Thoracic aorta endothelial cell (primary cell): ENCODE results near the genes TBL1XR1 and KCNMB2.

GRCh38 chr3:175119365-175119679, 260.2 kb downstream of the NAALADL2 start:
- CAGE, long polyA plus RNA = no peak

- CAGE, long polyA plus RNA = no peak
Measured at GRCh38 chr3:175432860-175433485, 573.8 kb downstream of the NAALADL2 start.

GRCh38 chr3:176326618-176327488, 870.4 kb downstream of the TBL1XR1 start:
- CAGE, long polyA plus RNA = no peak

- CAGE, long polyA plus RNA = no peak
Measured at GRCh38 chr3:176807869-176808566, 389.3 kb downstream of the TBL1XR1 start.

DNA sequence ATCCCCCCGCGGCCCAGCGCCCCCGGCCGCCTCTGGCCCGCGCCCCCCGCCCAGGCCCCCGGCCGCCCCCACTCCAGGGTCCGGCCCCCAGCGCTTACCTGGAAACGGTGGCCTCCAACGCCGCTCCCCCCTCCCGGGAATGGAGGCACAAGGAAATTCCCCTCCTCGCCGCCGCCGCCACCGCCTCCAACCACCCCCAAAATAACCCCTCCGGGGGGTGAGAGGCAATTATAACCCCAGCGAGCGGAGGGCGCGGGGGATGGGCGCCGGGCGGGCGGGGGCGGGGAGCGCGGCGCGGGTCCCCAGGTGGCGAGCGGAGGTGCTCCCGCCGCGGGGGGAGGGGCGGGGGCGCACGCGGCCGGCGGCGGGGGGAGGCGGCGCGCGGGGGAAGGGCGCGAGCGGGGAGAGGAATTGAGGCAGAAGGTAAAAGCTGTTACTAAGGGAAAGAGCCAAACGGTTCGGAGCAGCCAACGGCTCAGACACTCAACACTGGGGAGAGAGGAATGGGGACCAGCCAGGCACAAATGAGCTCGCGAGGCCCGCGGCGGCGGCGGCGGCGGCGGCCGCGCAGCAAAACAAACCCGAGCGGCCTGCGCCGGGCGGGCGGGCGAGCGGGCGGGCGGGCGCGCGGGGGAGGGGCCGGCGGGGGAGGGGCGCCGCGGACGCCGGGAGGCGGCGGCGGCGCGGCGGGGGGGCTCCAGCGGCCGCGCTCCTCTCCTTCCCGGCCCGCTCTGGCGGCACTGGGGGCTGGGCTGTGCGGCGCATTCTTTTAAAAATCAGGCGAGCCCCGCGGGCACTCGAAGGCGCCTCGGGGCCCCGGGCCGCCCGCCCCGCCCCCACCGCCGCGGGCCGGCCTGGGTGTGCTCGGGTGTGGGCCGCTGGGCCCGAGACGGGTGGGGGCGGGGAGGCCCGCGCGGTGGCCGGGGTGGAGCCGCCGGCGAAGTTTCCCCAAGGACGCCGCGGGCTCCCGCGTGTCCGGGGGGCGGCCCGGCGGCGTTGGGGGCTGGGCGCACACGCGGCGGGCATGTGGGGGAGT, at the start of gene TBL1XR1:
Gene TBL1XR1, minus strand, starts transcription at position 460 of the 1,036 bp plus-strand sequence.
- CAGE, long polyA plus RNA = no peak

- CAGE, long polyA plus RNA = no peak
Measured at GRCh38 chr3:177325196-177325676, 128.0 kb upstream of the TBL1XR1 start.

GRCh38 chr3:177357833-177358233, 160.6 kb upstream of the TBL1XR1 start:
- CAGE, long polyA plus RNA = no peak

- CAGE, long polyA plus RNA = no peak
Measured at GRCh38 chr3:177358980-177359392, 161.7 kb upstream of the TBL1XR1 start.

GRCh38 chr3:177589762-177590587, 392.7 kb upstream of the TBL1XR1 start:
- CAGE, long polyA plus RNA = no peak

- CAGE, long polyA plus RNA = no peak
Measured at GRCh38 chr3:177597401-177598280, 400.4 kb upstream of the TBL1XR1 start.

DNA sequence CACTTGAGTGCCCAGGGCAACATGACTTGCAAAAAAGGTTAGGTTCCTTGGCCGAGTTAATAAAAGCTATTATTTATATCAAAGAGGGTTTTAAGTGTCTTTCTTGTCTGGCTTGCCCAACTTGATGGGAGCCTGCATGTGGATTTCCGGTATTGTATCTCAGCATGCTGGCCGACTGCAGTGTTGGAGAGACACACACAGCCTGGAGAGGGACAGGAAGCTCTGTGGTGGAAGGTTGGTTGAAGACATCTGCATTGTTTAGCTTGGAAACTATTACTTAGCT, 449.5 kb upstream of the TBL1XR1 start:
- CAGE, long polyA plus RNA = no peak

GRCh38 chr3:177665467-177666309, 468.4 kb upstream of the TBL1XR1 start:
- CAGE, long polyA plus RNA = no peak

DNA sequence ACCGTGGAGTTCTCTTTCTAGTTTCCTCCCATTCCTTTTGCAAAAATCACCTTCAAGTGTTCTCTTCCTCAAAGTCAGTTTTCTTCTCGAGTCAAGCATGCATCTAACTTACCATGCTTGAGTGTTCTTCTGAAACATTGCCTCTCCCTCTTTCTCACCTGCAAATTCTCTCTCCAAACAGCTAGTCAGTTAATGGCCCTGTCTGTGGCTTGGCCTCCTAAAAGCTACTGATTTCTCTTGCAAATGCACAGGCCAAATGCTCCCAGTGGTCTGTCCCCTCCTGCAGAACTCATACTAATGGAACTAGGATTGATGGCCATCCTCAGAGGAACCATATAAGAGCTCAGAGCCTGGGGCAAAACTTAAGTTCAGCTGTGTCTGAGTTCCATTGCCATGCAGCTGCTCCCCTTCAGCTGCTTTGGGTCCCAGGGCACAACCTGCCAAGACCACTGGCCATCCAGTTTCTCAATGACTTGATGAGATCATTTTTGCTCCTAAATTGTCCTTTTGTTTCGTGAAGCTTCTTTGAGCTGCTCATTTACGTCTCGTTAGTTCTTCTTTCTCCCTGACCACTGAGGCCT, 529.4 kb upstream of the TBL1XR1 start:
- CAGE, long polyA plus RNA = no peak

- CAGE, long polyA plus RNA = no peak
Measured at GRCh38 chr3:178536137-178537204, at the start of gene KCNMB2. Gene KCNMB2, plus strand, starts transcription at chr3:178536436.

DNA sequence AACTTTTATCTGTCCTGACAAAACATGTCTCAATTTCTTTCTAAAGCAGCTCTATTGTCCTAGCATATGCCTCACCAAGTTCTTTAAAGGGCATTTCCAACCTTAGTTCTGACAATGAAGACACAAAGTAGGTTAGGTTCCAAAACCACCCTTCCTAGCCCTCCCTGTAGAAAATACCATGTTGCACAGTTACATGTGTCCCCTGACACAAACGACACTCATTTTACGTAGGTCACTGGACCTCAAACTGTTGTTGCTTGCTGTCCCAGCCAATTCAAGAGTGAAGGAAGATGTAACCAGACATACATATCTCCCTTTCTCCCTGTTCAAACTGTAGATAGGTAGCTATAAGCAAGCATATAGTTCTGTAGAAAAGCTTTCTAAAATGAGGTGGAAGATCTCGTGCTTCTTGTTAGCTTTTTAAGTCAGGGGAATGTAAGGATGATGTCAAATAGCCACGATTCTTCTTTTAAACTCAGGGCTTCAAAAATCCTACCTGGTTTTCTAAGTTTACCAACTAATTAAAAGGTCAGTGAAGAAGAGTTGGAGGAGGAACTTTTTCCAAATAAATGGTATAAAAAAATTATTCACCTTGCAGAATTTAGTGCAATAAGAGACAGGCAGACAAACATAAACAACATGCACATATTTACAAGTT, 50.9 kb downstream of the ZMAT3 start:
- CAGE, long polyA plus RNA = no peak

DNA sequence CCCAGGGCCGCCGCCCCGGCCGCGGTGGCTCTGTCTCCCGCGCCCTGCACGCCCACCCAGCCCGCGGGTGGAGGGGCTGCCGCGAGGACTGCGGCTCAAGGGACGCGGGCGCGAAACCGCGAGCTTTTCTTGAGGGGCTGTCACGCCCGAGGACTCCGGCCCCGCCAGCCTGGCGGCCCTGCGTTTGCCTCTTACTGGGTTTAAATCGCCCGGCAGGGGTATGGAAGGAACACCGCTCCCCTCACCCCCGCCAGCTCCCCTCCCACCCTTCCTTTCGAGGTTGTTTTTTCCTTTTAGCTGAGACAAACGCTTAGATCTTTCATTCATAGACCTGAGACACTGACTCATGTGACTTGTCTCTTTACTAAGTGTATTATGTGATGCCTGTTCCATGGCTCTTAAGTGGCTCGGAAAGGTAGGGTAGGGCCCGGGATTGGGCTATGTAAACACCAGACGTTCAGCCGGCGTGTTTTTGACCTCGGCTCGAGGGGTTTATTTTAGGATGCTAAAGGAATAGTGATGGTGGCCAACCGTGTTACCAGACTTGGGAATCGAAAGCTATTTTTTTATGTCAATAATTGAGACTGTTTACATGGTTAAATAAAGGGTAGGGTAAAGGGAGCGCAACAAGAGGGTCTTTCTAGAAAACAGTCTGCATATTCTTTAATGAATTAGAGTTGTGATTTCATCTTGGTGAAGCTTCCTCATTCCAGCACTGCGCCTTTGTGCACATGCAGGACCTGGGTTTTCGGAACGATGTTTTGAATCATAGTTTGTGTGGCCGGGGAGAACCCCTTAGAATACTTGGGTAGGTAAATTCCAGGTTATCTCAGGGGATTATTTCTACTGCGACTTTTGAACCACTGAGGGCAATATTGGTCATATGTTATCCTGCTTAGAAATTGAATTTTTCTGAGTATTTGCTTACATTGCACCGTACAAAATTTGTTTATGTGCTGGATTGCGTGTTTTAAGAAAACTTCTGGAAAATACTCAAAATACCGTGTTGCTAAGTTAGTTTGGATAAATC, 1.1 kb downstream of the PIK3CA start:
- CAGE, long polyA plus RNA = no peak

GRCh38 chr3:179346106-179346564, 1.4 kb upstream of the MFN1 start:
- CAGE, long polyA plus RNA = no peak

DNA sequence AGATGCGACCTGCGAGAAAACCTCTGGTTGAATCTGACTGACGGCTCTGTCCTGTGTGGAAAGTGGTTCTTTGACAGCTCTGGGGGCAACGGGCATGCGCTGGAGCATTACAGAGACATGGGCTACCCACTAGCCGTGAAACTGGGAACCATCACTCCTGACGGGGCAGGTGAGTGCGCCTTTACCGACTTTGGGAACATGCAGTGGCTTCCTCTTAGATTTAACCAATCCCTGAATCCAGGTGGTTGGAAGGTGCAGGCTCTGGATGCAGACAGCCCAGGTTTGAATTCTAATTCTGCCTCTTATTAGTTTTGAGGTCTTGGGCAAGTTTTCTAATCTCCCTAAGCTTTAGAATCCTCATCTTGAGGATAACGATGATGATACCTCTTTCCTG, 55.9 kb downstream of the USP13 start:
- CAGE, long polyA plus RNA = no peak

- CAGE, long polyA plus RNA = no peak
Measured at GRCh38 chr3:179731432-179732177, 78.8 kb downstream of the USP13 start.

GRCh38 chr3:179732861-179733468, 80.1 kb downstream of the USP13 start:
- CAGE, long polyA plus RNA = no peak